Metastatic Liver Carcinoma in the Adrenal Gland (tissue), 2 donors: ENCODE results near the genes CABYR, HRH4 and PSMA8.

DNA sequence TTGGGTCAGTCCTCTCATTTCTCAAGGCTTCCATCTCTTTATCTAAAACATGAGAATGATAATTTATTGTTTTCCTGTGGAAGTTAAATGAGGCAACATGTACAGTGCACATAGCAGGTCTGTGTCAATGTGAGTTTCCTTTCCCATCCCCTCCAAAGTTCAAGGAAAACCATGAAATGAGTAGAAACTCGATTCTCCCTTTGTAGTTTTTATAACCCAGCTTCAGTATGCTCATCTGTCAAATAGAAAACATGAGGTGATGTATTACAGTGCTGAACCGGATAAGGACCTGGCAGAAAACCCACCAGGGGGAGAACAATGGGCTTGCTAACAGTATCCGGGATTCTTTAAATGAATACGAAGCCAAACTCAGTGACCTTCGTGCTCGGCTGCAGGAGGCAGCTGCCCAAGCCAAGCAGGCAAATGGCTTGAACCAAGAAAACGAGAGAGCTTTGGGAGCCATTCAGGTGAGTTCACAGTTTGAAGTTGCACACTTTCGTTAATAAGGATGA lies 113.6 kb upstream of the TTC39C start:
- PRO-cap, 2 experiments, result no peak in any of the 2 experiments

GRCh38 chr18:23907298-23908145 lies 107.0 kb upstream of the TTC39C start:
- PRO-cap, 2 experiments, result no peak in any of the 2 experiments

GRCh38 chr18:23936347-23936705 lies 78.2 kb upstream of the TTC39C start:
- PRO-cap, 2 experiments, result no peak in any of the 2 experiments

DNA sequence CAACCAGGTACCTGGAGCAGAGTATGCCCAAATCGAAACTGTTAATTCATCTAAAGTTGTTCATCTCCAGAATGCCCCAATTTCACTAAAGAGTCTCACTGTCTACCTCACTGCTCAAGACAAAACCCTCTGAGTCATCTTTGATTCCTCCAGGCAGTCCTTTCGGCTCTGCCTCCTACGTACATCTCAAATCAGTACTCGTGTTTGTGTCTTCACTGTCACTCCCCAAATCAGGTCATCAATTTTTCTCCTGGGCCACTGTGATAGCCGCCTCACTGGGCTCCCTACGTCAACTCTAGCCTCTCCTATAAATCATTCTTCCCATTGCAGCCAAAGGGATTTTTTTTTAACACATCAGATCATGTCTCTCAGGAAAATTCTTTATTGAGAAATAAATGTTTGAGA lies 42.1 kb upstream of the TTC39C start:
- PRO-cap, 2 experiments, result no peak in any of the 2 experiments

GRCh38 chr18:24113542-24114768 lies 24.9 kb upstream of the CABYR start:
- PRO-cap, 2 experiments, result no peak in any of the 2 experiments

GRCh38 chr18:24138406-24139708 lies at the start of gene CABYR:
TSS of gene CABYR (plus strand) at chr18:24139062.
- PRO-cap, 2 experiments, result peak in 2 of 2 experiments; most common plus-strand start chr18:24139062 (in 2); most common minus-strand start chr18:24138842 (in 1)

- PRO-cap, 2 experiments, result no peak in any of the 2 experiments
Observed at GRCh38 chr18:24460293-24460694, at the start of gene HRH4. TSS of gene HRH4 (plus strand) at chr18:24460637.

DNA sequence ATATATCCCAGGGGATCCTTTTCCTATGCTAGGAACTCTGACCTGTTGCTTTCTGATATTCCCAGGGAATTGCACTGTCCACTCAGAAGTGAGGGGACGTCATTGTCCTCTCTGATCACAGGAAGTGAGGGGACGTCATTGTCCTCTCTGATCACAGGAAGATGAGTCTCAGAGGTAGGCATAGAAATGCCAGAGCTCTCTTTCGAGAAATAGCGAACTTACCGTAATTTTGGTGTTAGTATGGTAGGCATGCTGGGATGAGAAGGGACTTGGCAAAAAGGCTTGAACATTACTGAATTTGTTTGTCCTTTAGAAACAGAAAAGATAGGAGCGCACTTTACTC lies 172.2 kb downstream of the HRH4 start:
- PRO-cap, 2 experiments, result no peak in any of the 2 experiments

- PRO-cap, 2 experiments, result no peak in any of the 2 experiments
Observed at GRCh38 chr18:25348806-25349023, 3.3 kb downstream of the ZNF521 start.

- PRO-cap, 2 experiments, result no peak in any of the 2 experiments
Observed at GRCh38 chr18:25349906-25350495, 2.0 kb downstream of the ZNF521 start.

DNA sequence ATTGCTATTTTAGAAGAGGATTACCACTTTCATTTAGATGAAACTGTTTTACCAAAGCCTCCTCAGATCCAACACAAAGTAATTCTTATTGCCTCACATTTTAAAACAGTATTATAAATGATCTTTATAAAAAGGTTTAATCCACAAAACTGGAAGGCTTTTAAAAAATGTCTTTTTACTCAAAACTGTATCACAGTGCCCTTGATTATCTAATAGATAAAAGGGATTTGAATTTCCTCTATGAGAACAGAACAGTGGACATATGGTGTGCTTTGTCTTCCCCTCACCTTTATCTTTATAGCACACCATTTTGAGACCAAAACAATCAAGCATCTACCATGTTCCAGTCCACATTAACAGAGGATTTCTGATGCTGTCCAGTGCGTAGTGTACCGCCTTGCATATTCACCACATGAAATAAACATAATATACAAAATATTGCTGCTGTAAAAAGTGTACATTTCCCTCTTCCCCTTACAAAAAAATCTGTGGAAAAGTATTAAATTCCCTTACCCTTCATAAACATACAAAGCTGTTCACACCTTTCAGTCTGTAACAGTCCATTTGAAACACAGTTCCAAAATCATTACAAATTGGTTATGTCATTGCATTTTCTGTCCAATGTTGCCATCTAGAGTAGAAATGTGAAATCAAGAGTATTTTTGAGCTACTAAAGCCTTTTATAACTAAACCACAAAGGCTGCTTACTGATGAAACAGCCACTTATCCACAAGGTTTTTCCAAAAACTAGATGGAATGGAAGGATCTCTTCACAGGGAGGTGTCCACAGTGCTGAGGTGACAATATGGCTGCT lies 72.7 kb downstream of the SS18 start:
- PRO-cap, 2 experiments, result no peak in any of the 2 experiments

GRCh38 chr18:26133439-26134143 lies at the start of gene PSMA8:
TSS of gene PSMA8 (plus strand) at chr18:26133869.
- PRO-cap, 2 experiments, result no peak in any of the 2 experiments

DNA sequence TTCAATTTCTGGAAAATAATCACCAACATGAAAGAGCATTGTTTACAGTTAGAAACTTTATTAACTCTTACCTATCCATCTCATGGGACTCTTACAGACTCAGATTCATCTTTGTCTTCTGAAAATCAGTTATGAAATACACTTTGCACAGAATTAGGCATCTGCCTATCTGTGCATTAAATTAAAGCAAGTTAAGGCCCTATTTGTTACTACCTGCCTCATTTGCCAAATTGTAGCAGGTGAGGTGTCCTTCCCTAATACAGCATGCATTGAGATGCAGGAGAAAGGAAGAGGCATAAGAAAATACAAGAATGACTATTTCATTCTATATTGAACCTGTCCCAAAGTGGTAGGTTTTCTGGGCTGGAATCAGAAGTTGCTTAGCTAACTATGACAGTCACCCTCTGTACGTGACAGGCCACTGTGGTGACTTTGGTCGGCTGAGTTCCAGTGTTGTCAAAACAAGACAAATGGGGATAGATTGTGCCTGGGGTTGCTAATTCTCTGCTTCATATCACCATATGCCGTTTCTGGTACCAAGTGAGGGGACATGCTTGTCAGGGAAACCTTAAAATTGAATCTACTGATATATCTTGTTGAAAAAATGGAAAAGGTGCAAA lies 158.2 kb downstream of the KCTD1 start:
- PRO-cap, 2 experiments, result no peak in any of the 2 experiments

DNA sequence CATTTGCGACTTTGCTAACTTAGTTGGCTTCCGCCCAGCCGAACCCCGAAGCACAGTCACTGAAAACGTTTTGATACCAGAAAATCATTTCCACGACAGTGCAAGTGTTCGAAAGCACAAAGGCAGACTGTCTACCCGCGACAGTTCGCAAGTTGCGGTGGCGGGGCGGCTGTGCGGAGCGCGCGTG lies 107.2 kb upstream of the KCTD1 start:
- PRO-cap, 2 experiments, result no peak in any of the 2 experiments

DNA sequence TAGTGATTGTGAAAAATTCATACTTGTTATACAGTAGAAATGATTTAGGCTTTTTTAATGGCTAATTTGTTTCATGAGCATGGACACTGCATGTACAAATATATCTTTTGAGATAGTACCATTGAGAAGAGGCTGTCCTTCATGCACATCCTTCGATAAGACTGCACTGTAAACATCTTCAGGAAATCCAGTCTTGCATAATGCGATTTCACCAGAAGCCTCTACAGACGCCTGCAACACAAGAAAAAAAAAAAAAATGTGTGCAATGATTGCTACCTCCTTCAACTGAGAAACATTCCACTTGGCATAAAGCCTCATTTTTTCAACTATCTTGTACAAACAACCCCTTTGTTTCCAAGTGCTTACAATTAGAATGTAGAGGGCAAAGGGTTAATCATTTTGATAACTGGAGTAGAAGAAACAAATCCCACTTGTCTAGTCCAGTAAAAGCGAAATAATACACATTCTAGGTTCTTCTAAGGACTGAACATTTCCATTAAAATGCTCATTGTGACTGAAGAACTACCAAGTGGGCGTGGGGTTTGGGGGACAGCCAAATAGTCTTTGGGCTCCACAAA lies 29.3 kb downstream of the CDH2 start:
- PRO-cap, 2 experiments, result no peak in any of the 2 experiments

- PRO-cap, 2 experiments, result no peak in any of the 2 experiments
Observed at GRCh38 chr18:28174185-28174633, 2.7 kb downstream of the CDH2 start.

- PRO-cap, 2 experiments, result no peak in any of the 2 experiments
Observed at GRCh38 chr18:30763619-30764102, 278.9 kb downstream of the DSC3 start.

DNA sequence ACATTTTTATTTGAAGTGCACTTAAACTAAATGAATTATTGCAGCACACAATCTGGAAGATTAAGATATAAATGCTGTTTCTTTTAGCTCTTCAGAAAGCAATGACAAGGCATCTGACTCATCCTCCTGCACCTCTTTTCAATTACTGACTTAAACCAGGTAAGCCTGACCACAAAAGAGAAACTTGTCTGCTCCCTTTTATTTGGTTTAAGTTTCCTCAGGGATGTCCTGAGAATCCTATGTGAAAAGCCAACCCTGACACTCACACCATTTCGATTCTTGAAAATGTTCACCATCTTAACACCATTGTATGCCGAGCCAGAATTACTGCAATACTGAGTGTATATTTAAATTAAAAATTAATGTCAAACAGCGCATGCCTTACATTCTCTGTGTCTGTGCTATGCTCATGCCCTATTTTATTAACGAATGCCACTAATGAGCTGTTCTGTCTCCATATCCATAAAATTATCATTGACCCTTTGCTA lies 859 bp upstream of the DSC2 start:
- PRO-cap, 2 experiments, result no peak in any of the 2 experiments

- PRO-cap, 2 experiments, result no peak in any of the 2 experiments
Observed at GRCh38 chr18:31255731-31256281, 62.2 kb upstream of the DSG1 start.

GRCh38 chr18:31354655-31355360 lies 21.8 kb upstream of the DSG4 start:
- PRO-cap, 2 experiments, result no peak in any of the 2 experiments